Bronchial epithelial cell (primary cell): ENCODE measurements around the gene RNASE12.

DNA sequence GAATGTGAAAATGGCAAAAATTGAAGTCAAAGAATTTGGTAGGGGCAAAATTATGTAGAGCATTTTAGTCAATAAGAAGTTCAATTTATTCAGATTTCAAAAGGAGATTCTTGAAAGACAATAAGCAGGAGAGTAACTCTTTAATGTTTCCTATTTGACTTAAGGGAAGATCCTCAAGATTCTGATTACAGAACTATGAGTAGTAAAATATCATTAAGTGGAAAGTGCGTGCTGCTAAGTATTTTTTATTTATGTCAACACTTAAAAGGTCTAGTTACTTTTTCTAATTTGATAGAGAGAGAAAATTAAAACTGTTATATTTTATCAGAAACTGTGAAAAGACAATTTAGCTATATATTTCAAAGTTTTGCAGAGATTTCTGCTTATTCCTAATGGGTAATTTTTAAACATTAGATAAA, 6.6 kb downstream of the OR4N5 start:
- RRBS, 2 experiments, result no CpG with 5 or more reads among the region's 1 CpG

DNA sequence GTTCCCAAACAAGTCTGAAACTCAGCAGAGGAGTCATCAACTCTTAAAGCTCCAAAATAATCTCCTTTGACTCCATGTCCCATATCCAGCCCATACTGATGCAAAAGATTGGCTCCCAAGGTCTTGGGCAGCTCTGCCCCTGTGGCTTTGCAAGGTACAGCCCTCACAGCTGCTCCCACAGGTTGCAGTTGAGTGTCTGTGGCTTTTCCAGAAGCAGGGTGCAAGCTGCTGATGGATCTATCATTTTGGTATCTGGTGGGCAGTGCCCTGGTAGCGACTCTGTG, 31.6 kb downstream of the OR11H4 start:
- RRBS, 2 experiments, result no CpG with 5 or more reads among the region's 1 CpG

DNA sequence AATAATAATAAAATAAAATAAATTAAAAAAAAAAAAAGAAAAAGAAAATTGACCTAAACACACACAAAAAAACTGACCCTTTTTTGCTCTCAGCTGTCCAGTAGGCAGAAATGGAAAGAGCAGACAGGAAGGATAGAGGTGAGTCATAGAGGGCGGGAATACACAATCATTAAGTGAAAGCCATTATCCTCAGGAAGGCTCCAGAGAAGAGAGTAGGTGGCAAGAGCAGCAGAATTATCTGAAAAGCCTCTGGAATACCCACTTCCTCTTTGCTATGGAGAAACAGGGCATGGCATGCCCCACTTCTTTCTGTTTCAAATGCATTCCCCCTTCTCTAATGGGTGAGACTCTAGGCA, 8.8 kb downstream of the KLHL33 start:
- RRBS, 2 experiments, result no CpG with 5 or more reads among the region's 1 CpG

GRCh38 chr14:20474211-20475402, 5.4 kb downstream of the PNP start:
- RRBS, 2 experiments, result no CpG with 5 or more reads among the region's 16 CpGs

GRCh38 chr14:20591222-20591803, at the start of gene RNASE12:
Gene RNASE12, minus strand, starts transcription at chr14:20591376.
- RRBS, 2 experiments, result no CpG with 5 or more reads among the region's 9 CpGs

DNA sequence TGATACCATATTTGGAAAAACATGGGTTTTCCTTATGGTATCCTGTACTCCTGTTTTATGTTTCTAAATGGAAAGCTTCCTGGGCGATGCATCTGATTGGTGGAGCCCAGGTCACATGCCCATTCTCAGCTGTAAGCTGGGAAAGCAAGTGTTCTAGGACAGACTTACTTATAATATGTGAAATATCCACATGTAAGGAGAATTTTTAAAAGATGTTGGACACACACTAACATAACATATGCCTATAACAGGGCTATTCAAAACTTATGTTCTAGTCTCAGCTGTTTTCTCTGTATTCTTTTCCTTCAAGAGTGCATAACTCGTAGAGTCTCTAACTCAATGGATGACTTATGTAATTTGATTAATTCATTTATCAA, 4.3 kb upstream of the RNASE4 start:
- RRBS, 2 experiments, result no CpG with 5 or more reads among the region's 2 CpGs

- RRBS, 2 experiments, result no CpG with 5 or more reads among the region's 41 CpGs
Measured at GRCh38 chr14:20683034-20683890, 1.1 kb upstream of the RNASE4 start.

DNA sequence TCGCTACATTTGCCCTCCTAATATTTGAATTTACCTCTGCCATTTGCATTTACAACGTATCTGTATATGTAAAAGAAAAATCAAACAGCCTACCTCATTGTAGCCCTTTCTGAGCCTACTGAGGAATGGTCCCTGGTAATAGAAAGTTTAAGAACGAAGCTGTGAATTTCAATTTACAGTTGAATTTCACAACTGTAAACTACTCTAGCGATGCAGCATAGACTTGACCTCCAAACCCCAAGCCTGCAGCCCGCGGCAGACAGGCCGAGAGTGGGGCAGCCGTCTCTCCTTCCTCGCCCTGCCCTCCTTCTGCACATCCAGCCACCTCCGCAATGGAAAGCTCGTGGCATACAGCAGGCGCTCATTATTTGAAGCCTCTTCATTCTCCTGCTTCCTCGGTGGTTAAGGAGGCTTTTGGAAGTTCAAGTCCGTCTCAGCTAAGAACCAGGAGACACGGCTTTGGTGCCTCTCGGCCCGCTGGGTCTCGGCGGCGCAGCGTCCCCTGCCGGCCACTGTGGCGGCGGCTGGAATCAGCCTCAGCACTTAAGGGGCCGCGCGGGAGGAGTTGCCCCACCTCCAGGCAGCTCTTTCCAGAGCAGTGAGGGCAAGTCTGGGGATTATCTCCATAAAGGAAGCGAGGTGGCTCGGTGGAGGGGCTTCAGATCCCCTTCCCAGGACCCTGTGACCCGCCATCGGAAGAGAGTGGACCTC, 15.5 kb downstream of the RNASE2 start:
- RRBS, 2 experiments, result no CpG with 5 or more reads among the region's 31 CpGs

GRCh38 chr14:21043373-21043913, 1.3 kb downstream of the RNASE7 start:
- RRBS, 2 experiments, result no CpG with 5 or more reads among the region's 3 CpGs

DNA sequence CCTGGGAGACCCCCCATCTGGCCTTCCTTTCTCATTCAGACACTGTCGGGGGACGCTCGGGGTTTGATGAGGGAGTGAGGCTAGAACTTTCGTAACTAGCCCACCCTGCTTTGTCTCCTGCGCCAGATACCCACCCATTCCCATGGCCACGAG, 1.0 kb upstream of the ARHGEF40 start:
- RRBS, 2 experiments, result no CpG with 5 or more reads among the region's 6 CpGs

DNA sequence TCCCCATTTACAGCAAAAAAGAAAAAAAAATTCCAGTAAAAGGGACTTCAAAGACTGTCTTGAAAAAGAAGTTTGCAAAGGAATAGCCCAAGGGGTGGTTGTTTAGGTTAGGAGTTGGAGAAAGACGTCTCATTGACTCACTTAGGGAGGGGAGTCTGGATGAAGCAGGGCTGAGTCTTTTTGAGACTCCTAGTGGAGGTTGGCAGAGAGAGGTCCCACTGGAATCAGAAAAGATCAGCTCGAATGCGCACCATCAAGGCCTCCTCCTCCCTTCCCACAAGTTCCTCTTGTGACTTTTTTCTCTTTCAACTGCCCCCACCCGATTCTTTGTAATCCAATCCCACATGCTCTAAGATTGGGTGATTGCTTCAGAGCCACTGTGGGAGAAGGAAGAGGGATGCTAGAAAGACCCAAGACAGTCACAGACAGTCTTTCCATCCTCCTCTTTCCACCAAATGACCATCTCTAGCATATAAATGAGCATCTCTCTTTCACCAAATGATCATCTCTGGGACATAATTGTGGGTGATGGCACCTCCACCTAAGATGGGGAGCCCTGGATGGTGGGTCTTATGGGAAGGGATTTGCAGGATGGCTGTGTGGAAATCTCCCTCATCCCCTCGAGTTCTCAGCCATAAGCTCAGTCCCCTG, 2.1 kb downstream of the ARHGEF40 start:
- RRBS, 2 experiments, result no CpG with 5 or more reads among the region's 5 CpGs

DNA sequence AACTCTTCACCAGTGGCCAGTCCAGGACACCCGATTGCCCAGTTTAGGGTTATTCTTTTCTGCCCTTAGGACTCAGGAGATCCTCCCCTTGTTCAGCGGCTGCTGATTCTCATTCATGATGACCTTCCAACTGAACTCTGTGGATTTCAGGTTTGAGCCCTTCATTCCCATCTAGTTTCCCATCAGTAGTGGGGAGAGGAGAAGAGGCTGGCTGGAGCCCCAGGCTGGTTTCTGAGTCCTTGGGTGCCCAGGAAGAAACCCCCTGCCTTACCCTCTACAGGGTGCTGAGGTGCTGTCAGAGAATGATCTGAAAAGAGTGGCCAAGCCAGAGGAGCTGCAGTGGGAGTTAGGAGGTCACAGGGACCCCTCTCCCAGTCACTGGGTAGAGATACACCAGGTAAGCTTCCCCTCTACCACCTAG, 6.4 kb downstream of the ARHGEF40 start:
- RRBS, 2 experiments, result no CpG with 5 or more reads among the region's 2 CpGs

- RRBS, 2 experiments, result no CpG with 5 or more reads among the region's 3 CpGs
Measured at GRCh38 chr14:21102502-21102897, 1.6 kb downstream of the TMEM253 start.

GRCh38 chr14:21384140-21384931, 517 bp upstream of the SUPT16H start:
- RRBS, 2 experiments, result no CpG with 5 or more reads among the region's 45 CpGs

DNA sequence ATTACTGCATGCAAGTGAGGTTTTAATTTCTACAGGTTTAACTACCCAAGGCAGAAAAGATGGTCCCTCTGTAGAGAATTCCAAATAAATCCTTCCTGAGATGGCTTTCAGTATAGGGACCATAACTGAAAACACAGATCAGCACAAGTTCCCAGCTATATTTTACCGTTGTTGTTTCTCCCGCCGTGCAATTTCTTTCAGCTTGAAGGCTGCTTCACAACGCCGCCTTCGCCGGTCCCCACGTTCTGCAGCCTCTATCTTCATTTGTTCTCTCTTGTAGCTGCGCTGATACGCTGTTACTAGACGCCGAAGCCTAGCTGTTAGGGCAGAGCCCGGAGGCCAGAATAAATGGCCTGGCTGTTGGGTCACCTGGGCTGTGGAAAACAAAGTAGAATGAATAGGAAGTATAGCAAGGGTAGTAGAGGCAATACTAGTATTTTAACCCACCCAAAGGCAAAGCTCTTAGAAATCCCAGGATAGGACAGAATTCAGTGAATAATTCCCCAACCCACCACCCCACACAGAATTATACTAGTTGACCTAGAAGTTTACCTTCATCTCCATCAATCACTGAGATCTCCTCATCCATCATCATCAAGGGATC, 11.0 kb upstream of the SUPT16H start:
- RRBS, 2 experiments, result 95 to 96% methylated on average over 5 of the region's 13 CpGs

DNA sequence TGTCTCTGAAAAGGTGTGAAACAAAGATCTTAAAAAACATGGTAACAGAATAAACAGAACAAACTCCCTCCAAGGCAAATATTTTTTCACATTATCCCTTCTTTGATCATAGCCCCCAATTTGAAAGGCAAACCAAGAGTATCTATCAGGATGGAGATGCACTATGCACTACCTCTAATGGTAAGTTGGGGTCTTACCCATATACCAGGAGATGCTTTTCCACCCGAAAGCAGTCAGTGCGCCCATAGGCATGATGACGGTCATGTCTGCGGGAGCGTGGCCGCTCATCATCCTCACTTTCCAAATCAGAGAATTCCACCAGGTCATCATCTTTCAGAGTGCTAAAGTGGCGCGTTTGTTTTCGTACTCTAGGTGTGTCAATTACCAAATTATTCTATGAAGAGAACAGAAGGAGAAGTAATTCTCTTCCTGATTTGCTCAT, 16.9 kb upstream of the SUPT16H start:
- RRBS, 2 experiments, result no CpG with 5 or more reads among the region's 9 CpGs

DNA sequence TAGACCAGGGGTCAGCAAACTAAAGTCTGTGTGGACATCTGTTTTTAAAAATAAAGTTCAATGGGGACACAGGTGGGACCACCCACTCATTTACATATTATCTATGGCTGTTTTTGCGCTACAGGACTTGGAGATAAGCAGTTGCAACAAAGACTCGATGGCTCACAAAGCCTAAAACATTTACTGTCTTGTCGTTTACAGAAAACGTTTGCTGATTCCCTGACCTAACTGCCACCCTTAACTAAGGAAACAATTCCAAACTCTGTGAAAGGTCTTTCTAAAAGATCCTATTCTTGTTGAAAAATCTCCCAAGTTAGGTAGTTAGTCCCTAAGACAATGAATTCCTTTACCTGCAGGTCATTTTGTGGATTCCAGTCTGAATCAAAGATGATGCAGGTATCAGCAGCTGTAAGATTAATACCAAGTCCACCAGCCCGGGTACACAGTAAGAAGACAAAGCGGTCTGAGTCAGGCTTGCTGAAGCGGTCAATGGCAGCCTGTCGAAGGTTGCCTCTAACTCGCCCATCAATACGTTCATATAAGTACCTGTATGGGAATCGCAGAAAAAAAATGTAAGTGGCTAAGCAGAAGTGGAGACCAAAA, 18.9 kb upstream of the SUPT16H start:
- RRBS, 2 experiments, result no CpG with 5 or more reads among the region's 11 CpGs

DNA sequence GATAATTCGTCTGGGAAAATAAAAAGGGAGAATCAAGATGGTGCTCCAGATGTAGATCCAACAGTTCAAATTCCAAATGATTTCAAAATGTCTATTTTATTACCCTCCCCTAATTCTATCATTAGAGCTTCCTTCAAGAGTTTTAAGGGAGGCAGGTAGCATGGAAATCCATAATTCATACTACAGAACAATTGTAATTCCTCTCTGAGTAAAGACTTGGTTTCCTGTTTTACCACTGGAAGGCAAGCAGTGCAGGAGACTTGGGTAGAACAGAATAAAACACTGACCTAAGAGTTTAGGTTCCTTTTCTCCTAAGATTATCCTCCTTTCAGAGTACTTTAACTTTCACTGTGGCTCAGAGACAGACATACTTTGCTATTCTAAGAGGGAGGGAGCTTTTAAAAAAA, 10.0 kb downstream of the METTL3 start:
- RRBS, 2 experiments, result no CpG with 5 or more reads among the region's 1 CpG

DNA sequence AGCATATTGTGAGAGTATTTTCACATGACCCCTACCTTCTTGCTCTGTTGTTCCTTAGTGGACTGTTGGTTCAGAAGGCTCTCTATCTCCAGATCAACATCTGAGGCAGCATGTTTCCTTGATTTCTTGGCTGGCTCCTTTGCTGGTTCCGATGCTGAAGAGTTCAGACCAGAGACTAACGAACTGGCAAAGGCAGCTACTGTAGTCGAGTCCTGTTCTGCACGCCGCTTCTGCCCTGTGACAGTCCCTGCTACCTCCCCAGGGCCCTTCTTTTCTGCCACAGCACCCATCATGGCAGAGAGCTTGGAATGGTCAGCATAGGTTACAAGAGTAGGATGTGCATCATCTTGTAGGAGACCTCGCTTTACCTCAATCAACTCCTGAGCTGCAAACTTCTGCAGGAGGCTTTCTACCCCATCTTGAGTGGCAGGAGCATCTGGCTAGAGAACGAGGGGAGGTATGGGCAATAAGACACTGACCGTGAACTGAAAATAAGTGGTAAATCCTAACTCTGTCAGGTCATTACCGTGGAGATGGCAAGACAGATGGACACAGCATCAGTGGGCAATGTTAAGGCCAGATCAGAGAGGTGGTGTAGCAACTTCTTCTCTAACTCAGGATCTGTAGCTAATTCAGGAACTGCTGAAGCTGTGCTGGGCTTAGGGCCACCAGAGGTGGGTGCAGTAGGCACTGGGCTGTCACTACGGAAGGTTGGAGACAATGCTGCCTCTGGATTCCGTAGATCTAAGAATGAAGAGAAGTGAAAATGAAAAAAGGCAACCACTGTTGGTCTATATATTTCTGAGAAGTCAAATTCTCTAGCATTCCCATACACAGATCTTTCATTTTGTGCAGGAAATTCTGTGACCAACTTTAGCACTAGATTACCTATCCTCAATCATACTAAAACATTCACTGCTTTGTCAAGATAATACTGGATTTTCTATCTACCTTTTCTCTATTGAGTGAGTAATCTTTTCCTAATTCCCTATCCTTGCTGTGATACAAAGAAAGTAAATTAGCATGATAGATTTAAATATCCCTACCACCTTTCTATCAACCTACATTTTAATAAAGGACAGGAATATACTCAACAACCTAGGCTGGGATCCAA, 7.6 kb downstream of the METTL3 start:
- RRBS, 2 experiments, result no CpG with 5 or more reads among the region's 11 CpGs